ENCODE measurements around a stretch of chr16.

GRCh38 chr16:84924405-84925203 lies 86.7 kb downstream of the ZDHHC7 start:
- RRBS: 67% methylated on average over 1 of the region's 24 CpGs

GRCh38 chr16:84933597-84934670 lies 77.4 kb downstream of the ZDHHC7 start:
- RRBS: 4% methylated on average over 5 of the region's 32 CpGs

DNA sequence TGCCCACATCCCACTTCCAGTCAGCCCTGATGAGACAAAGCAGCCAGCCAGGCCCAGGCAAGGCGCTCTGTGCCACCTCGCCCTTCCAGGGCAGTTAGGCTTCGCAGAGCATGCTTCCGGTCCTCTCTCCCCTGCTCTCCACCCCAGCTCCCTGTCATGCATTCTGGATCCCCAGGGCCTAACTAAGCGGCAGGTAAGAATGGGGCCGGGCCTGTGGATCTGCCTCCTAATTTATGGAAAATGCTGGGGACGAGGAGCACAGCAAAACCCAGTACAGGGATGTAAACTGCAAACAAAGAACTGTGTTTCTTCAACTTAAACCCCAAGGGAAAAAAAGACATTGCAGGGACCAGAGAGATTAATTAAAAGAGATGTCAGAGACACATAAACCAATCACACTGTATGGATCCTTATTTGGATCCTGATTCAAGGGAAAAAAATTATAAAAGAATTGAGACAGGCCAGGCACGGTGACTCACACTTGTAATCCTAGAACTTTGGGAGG lies 26.1 kb downstream of the ZDHHC7 start:
- RRBS: 89% methylated on average over 2 of the region's 8 CpGs

GRCh38 chr16:84993351-84994183 lies 17.8 kb downstream of the ZDHHC7 start:
- RRBS: no CpG with 5 or more reads among the region's 9 CpGs

DNA sequence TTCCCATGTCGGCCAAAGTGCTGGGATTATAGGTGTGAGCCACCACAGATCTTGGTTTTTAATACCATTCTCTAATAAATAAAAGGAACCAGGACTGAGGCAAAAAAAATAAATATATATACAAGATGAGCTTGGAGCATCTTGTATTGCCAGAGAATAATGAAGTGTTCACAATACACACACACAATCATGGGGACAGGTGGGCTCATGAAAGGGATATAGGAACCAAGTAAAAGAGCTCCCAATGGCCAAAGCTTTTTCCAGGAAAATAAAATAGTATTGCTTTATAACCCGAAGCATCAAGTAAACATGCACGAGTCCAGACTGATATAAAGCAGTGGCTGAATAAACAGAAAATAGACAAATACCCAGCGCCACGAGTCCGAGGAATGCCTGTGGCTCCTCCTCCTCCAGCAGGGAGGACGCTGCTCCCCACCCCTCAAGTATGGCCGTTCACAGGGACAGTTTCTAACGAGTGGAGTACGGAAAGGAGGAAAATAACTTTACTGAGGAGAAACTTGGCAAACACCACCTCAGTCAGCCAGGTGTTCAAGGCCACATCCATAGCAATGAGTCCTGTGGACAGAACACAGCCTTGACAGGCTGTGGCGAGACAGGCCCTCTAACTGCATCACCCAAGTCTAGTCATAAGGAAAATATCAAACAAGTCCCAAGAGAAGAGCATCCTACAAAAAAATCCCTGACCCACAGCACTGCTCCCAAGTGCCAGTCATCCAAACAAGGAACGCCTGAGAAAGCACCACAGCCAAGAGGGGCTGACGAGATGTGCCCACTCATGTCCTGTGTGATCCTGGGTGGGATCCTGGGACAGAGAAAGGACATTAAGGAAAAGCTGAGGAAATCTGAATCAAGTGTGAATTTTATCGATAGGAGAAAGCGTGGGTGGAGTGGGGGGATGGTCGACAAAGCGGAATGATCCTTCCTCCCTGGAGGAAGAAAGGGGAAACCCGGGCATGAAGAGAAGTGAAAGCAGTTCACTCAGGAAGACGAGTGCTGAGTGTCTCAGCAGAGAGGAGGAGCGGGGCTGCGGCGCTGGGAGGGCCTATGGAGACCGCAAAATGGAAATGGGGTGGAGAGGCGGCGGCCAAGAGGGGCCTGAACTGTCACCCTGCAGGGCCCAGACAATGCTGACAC lies 9.1 kb downstream of the ZDHHC7 start:
- RRBS: no CpG with 5 or more reads among the region's 25 CpGs

GRCh38 chr16:85005128-85006040 lies 6.0 kb downstream of the ZDHHC7 start:
- RRBS: no CpG with 5 or more reads among the region's 10 CpGs

- RRBS: no CpG with 5 or more reads among the region's 27 CpGs
These were observed 1.3 kb downstream of the KIAA0513 start for GRCh38 chr16:85028454-85029808.

- RRBS: no CpG with 5 or more reads among the region's 7 CpGs
These were observed 20.2 kb downstream of the KIAA0513 start for GRCh38 chr16:85047767-85048271.

GRCh38 chr16:85153720-85154246 lies 41.5 kb upstream of the CIBAR2 start:
- RRBS: no CpG with 5 or more reads among the region's 11 CpGs

DNA sequence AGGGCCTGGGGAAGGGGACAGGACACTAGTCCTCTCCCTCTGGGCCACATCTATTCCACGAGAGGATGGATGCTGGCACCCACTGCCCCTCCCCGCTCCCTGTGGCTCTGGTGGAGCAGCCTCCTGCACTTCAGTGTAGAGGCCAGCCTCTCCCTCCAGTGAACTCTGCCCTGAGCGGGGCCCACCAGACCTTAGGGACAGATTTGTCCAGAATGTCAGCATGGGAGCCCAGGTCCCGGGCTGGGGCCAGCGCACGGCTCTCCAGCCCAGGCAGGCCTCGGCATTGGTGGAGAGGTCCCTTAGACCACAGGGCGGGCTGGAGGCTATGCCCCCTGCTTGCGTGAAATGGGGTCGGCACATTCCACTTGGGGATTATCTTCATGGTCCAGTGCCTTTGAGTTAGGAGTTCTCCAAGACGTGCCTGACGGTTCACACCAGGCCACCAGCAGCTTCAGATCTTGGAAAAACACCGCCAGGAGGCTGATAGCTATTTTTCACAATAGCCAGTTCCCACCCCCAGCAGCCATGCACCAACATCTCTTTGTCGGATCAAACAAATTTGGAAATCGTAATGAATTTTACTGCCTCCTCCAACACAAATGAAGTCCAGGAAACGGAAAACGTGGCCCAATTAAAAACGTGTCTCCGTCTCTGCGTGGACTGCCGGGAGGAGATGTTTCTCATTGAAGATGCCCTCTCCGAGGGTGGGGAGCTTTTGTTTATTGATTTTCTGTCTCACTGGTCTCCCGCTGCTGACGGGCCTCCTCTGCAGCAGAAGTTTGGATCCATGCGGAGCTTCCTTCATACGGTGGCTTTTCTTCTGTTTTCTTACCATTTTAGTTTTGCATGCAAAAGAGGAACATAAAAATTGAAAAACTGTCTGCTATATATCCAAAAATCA lies 110.0 kb upstream of the CIBAR2 start:
- RRBS: no CpG with 5 or more reads among the region's 26 CpGs

DNA sequence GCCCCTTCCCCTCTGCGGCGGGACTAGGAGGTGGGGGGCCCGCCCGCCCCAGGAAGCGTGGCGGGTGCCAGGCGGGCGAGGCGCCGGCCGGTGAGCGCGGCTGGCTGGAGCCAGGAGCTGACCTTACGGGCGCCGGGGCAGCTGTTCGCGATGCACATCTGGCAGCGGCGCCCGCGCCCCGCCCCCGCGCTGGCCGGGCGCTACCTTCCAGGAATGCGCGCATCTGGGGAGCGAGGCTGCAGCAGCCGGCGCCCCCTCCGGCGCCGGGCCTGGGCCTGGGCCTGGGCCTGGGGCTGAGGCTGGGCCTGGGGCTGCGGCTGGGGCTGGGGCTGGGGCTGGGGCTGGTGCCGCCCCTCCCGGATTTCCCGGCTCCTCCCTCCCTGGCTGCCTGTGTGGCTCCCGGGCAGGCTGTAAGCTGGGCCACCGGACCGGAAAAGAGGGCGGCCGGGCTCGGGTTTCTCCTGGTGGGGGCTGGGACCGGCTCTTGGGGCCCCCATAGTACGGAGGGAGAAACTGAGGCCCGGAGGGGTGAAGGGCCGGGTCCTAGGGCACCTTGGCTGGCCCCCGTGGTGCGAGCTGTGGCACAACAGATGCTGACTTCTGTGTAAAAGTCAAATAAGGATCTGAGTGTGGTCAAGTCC lies 123.6 kb upstream of the CIBAR2 start:
- RRBS: 2% methylated on average over 23 of the region's 51 CpGs

- RRBS: no CpG with 5 or more reads among the region's 17 CpGs
These were observed 167.5 kb upstream of the CIBAR2 start for GRCh38 chr16:85279698-85280337.

DNA sequence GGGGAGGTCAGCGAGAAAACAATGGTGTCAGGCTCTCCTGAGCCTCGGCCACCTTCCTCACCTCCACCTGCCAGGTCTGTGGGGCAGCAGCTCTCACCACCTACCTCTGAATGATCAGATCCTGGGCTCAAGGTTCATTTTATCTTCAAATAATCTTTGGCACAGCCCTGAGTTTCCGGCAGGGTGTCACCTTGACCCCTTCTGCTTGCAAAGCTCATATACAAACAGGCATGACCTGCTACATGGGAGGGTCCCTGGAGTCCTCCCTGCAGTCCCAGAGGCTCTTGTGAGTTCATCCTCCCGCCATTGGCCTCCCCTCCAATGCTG lies 176.6 kb upstream of the CIBAR2 start:
- RRBS: no CpG with 5 or more reads among the region's 4 CpGs

DNA sequence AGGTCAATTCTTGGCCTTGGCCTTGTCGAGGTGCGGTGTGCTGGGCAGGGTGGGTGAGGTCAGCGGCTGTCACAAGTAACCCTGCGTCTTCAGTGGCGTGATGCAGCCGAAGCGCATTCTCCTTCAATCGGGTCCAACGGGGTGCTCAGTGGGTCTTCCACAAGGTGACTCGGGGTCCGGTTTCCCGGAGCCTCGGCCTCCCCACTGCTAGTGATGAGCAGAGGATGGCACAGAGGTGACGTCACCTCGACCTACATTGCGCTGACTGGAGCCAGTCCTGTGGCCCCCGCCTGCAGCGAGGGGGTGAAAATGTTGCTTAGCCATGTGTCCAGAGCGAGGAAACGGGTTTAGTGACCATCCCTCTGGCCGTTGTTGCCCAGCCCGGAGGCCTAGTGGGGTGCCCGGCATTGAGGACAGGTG lies 190.5 kb upstream of the CIBAR2 start:
- RRBS: no CpG with 5 or more reads among the region's 23 CpGs

DNA sequence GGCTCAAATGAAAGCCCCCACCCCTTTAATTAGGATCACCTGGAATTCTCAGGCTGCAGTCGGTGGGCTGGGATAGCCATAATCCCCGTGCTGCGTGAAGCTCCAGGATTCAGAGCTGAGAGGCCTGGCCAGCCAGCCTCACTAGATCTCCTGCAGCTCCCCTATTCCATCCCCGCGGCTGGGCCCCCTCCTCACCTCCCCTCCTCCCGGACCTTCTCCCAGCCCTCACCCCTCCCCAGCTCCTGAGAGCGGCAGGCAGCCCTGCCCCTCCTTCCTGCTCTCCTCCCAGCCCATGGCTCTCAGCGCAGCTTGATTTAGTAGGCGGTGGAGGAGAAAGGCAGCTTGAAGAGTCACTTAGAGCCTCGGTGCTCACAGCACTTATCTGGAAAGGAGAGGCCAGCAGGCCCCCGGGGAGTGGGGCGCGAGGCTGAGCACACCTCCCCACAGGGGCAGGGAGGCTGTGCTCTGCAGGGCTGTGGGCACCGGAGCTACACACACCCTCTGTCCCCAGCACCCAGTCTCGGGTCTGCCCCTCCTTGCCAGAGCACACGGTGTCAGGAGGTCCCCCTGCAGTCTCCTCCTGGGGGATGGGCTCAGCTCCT lies 151.4 kb upstream of the GSE1 start:
- RRBS: 22% methylated on average over 4 of the region's 16 CpGs

GRCh38 chr16:85536819-85537466 lies 76.2 kb upstream of the GSE1 start:
- RRBS: 66% methylated on average over 5 of the region's 21 CpGs

DNA sequence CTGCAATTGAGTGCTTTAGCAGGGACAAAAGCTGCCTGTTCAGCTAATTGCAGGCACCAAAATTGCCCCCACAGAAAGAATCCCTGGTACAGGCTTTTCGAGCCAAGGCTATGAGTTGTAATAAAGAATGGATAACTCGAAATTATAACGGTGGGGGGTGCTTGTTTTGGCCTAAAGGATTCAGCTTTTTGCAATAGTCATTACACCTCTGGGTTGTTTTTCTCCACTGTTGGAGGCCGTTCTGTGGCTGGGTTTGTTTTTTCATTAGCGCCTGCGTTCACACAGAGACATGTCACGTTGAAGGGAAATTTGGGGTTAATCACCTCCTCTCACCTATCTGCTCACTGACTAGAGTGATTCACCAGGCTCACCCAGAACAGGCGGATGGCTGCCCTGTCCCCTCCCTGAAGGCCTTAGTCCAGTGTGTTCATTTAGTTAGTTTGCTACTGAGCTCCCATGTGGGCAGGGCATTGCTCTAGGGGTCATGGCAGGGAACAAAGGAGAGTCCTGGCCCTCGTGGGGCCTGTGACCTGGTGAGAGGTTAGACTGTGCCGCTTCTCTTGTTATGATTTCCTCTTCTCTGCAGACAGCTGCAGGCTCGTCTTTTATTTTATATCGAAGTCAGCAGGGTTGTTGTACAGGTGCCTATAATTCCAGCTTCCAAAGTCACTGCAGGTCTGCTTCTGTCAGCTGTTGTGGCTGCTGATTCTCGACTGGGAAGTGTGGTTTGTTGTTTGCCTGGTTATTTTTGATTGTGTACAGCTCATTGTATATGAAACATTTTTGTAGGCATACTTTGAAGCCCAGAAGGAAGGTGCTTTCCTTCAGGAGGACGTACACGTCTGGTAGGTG lies 73.5 kb upstream of the GSE1 start:
- RRBS: no CpG with 5 or more reads among the region's 15 CpGs

GRCh38 chr16:85554506-85555196 lies 58.5 kb upstream of the GSE1 start:
- RRBS: 2% methylated on average over 29 of the region's 70 CpGs

DNA sequence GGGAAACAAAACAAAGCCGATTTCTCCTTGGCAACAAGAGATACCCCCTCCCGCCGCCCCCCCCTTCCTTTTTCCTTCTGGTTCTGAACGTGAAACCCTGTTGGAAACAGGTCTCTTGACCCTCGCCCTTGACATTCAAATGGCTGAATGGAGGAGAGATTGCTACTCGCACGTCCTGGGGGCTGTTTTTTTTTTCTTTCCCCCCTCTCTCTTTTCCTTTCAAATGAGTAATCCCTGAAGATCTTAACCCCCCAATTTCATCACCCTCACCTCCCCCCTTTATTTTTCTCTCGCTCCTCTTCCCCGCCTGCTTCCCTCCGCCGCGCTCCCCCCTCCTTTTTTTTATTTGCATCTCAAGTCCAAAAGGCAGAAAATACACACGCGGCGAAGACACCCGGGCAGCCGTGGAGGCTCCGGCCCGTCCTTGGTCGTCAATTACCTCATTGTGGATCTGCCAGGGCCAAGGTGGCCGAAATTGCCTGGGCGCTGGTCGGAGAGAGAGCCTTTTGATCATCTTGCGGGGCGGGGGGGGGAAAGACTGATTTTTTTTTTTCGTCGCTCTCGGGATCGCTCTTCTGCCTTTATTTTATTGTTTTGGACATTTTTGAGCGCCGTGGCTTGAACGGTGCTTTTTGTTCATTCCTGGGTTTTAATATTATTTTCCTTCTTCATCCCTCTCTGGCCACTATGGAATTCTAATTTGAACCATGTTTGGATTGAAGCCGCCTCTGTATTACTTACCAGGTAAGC lies 57.3 kb upstream of the GSE1 start:
- RRBS: no CpG with 5 or more reads among the region's 33 CpGs

- RRBS: 90% methylated on average over 4 of the region's 30 CpGs
These were observed 50.7 kb upstream of the GSE1 start for GRCh38 chr16:85562029-85563183.

Data from foreskin fibroblast (primary cell).